Parietal lobe (tissue), 2 donors: ENCODE data around the gene CNTN3.

DNA sequence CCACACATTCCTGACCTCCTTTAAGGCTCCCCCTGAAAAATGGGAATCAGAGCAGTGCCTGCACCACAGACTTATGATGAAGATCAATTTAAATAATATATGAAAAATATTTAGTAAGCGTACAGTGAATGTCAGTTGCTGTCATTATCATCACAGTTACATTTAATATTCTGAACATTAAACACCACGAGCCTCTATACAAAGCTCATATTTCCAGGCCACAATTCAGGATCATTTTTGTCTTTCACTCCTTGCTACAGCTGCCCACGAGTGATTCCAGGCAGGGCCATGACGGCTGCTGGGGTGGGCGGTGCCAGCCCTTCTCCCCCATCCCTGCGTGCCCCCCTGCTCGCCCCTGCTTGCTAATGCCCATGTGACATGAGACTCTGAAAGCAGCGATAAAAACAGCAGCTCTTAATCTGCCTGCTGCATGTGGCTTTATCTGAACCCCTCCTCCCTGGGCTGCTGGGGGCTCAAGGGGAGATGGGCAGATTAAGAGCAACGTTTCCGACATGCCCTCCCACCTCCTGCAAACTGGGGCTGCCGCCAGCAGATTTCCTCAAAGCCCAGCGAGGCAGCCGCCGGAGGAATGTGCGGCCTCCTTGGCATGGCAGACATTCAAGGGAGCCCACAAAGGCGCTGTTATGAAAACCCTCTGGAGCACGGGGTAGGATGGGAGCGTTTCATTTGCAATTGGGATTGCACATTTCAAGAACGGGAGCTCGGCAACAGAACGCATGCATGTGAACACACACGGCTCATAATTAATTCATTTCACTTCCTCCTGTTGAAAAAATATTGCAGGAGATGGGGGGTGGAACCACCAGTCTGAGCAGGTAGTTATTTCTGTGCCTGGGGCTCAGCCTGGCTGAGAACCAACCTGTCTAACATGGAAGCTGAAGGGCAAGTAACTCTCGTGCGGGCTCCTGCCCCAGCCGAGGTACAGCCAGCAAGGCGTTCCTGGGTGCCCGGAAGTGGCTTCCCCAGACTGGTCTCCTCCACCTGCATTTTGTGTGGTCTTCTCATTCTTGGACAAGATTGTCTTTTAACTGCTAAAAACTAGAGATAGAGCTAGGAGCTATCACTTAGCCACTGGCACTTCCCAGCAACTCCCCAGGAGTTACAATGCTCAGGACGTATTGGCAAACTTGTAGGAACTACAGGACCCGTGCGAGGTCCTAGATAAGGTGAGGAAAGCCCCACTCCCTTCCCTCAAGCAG, 504.2 kb upstream of the PROK2 start:
- RAMPAGE, long total RNA, result no peak

- RAMPAGE, long total RNA, result no peak
These were observed 511.8 kb upstream of the PROK2 start for GRCh38 chr3:72296605-72297271.

GRCh38 chr3:72338905-72339669, 509.2 kb downstream of the SHQ1 start:
- RAMPAGE, long total RNA, result no peak

DNA sequence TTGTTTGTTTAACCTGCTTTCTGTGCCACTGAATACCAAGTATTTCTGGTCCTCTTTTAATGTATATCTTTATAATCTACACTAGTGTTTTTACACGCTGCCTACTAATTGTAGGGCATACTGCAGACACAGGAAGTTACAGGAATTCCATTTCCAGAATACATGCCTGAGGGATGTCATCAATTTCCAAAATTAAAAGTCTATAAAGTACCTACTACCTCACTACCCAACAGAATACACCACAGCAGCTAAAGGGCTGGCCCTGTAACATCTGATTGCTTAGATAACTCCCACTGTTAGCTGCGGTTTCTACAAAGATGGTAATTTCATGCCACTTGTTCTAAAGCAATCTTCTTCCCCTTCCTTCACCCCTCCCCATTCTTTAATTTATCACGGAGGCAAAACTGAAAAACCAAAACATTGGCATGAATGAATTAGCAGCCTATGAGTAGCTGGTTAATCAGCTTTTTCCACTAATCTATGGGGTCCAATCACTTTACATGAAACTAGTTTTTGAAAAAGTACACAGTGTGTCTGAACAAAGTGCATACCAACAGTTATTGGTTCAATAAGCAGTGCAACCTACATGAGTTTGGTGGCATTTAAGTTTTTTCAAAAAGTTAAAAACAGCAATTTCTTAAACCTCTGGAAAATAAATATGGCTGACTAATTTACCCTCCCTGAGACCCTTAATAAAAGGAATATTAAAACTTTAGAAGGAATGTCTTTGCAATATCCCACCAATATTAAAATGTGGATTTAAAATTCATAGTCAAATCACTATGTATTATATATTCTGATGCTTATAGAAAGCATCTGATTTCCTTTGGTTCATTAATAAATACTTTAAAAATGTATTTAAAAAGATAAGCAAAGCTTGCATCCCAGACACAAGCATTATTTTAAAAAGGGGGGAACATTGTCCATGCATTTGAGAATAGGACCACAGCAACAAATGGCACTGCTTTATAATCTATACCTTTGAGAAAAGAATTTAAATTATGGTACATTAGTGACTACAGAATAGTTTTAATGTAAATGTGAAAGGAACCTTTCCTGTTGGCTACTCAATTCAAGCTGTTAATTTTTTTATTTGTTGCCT, 472.4 kb downstream of the SHQ1 start:
- RAMPAGE, long total RNA, result no peak

DNA sequence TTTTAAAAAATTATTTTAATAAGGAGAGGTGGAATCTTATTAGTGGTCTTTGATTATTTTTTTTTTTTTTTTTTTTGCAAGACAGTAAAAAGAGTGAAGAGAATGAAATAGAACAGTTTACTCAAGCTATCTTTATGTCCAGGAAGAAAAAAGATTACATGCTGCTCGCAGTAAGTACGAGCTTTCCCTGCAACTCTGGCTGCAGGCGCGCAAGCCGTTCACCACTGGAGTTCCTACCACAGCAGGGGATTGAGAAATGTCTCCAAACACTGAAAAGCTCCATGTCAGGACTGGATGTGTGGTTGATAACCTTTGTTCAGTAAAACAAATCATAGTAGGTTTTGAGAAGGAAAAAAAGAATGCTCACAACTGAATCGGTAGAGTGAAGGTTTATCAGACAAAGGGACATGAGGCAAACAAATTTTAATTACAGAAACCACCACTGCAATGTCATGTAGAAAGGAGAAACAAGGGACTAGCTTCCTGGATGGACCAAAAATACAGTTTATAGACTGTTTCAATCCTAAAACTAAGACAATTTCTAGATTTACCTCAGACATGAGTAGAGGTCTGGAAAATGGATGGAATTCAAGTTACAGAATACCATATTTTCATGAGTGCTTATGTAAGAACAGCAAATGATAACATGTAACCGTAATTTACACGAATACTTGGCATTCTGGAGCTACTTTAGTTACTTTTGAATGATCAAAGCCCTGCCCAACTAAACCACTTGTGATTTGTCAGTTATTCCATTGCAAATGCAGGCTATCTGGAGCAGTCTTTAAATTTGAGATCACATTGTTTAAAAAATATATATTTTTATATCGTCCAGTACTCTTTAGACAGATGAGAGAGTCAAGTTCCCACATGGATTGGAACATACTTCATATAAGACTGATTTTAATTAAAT, 471.1 kb downstream of the SHQ1 start:
- RAMPAGE, long total RNA, result no peak

GRCh38 chr3:72461975-72462319, 386.3 kb downstream of the SHQ1 start:
- RAMPAGE, long total RNA, result no peak

GRCh38 chr3:72482788-72483363, 365.4 kb downstream of the SHQ1 start:
- RAMPAGE, long total RNA, result no peak

- RAMPAGE, long total RNA, result no peak
These were observed 357.3 kb downstream of the SHQ1 start for GRCh38 chr3:72491026-72491225.

DNA sequence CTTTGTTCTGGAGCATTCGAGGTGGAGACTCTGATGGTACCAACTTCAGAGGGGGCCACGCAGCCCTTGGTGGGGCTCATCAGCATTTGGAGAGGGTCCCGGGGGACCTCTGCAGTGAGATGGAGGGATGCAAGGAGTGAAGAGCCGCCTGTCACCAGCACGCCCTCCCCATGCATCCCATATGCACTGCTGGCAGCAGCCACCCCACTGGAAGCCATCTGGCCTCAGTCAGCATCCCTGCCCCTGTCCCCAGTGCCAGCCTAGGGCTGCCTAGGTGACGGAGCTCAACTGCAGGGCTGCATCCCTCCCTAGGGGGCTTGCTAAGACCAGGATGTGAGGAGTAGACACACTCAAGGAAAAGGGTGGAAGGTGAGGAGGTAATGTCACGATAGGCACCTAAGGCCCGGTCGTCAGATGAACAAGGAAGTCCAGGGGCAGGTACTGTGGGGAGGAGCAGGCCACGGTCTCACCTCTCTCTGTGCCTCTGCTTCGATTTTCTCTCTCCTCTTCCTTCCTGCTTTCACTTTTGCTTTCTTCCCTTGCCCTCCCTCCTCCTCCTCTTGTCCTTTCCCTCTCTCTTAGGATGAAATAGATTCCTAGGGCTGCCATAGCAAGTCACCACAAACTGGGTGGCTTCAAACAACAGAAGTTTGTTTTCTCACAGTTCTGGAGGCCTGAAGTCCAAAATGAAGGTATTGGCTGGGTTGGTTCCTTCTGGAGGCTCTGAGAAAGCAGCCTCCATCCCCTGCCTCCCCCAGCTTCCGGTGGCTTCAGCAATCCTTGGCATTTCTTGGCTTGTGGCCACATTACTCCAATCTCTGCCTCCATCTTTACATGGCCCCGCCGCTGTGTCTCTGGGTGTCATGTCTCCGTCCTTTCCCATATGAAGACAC, 298.4 kb downstream of the SHQ1 start:
- RAMPAGE, long total RNA, result no peak

GRCh38 chr3:72655018-72655445, 193.2 kb downstream of the SHQ1 start:
- RAMPAGE, long total RNA, result no peak

GRCh38 chr3:72847340-72847978, 786 bp downstream of the SHQ1 start:
- RAMPAGE, long total RNA, result no peak

- RAMPAGE, long total RNA, result no peak
These were observed 241.8 kb downstream of the PDZRN3 start for GRCh38 chr3:73382638-73383667.

DNA sequence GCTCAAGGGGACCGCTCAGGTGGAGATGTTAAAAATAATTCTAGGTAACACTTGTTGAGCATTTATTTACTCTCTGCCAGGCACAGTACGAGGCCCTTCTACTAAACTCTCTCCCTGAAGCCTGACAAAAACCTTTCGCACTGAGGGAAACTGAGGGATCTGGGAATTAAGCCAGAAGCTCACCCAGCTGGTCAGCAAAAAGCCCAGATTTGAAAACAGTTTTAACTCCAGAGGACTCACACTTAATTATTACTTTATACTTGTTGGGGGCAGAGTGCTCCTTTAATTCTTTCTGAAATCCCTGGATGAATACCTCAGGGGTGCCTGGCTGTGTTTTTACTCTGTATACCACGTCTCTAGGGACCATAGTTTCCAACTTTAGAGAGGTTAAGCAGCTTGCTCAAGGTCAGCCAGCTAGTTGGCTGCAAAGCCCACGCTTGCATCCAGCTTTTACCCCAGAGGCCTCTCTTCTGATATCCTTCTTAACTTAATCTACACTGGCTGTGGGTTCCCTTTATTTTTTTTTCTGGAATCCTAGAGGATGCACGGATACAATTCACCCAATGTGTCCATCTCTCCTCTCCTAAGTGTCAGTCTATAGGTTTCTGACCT, 1.5 kb downstream of the PDZRN3 start:
- RAMPAGE, long total RNA, result no peak

- RAMPAGE, long total RNA, result no peak
These were observed 205.2 kb downstream of the CNTN3 start for GRCh38 chr3:74409226-74409688.

- RAMPAGE, long total RNA, result no peak
These were observed 792 bp downstream of the CNTN3 start for GRCh38 chr3:74613521-74614212.

- RAMPAGE, long total RNA, result no peak
These were observed at the start of gene CNTN3 for GRCh38 chr3:74614213-74615103. Gene CNTN3 (minus strand): TSS chr3:74614659.

DNA sequence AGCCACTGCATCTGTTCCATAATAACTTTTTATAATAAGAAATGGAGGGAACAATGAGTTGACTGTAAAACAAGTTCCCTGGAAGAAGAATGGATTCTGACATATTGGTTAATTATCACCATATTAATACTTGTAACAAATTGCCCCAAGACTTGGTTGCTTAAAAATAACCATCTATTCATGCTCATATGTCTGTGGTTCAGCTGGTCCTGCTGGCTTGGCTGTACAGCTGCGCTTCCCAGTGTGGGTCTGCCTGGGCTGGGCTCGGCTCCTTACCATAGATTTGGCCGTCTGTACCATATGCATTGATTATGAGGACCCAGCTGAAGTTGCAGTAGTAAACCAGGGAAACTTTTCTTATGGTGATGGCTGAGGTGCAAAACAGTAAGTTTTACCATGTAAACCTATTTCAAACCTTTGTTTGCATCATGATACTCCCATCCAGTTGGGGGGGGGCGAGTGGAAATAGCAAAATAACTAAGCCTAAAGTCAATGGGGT, 15.3 kb upstream of the CNTN3 start:
- RAMPAGE, long total RNA, result no peak

- RAMPAGE, long total RNA, result no peak
These were observed 240.4 kb upstream of the FRG2C start for GRCh38 chr3:75423747-75424079.

- RAMPAGE, long total RNA, result no peak
These were observed 6.1 kb downstream of the FRG2C start for GRCh38 chr3:75669878-75670946.

DNA sequence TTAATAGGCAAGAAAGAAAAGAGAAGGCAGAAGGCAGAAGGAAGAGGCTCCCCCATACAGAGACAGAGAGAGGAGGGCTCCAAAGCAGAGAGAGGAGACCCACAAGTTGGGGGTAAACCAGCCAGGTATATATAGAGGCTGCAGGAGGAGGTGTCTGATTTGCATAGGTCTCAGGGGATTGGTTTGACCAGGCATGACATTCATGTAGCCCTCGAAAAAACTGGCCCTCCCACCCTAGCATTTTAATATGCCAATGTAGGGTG, 1028.2 kb downstream of the ROBO2 start:
- RAMPAGE, long total RNA, result no peak